Pericardium fibroblast (primary cell): ENCODE measurements around a stretch of chr2.

- RAMPAGE, long total RNA, result no peak
These were observed 19.9 kb downstream of the STAT1 start for GRCh38 chr2:190994046-190994419.

DNA sequence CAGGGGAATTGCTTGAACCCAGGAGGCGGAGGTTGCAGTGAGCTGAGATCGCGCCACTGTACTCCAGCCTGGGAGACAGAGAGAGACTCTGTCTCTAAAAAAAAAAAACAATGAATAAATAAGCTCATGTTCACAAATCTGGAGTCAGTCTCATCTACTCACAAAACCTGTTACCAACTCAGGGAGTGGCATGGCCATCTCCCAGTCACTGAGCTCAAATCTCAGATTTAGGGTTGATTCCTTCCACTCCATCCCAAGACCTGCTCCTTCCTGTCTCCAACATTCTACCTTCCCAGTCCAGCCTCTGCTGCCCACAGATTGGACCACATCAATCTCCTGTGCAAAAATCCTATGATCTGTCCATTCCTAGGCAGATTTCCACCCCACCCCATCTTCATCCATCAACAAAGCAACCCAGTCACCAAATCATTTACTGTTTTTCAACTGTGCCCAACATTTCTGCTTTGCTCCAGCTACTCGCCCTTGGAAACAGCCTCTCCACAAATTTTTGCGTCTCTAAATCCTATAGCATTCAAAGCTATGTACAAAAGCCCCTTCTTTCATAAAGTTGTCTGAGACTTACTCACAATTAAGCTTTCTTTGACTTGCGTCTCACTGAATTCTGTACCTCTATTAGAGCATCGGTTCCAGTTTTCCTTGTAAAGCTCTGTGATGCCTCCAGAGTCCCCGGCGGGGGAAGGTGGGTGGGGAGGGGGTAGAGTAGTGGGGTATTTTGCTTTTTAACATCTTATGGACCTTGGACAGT lies 1.5 kb downstream of the STAT1 start:
- RAMPAGE, long total RNA, result no peak

GRCh38 chr2:191113831-191114207 lies 37.0 kb downstream of the STAT4 start:
- RAMPAGE, long total RNA, result no peak

DNA sequence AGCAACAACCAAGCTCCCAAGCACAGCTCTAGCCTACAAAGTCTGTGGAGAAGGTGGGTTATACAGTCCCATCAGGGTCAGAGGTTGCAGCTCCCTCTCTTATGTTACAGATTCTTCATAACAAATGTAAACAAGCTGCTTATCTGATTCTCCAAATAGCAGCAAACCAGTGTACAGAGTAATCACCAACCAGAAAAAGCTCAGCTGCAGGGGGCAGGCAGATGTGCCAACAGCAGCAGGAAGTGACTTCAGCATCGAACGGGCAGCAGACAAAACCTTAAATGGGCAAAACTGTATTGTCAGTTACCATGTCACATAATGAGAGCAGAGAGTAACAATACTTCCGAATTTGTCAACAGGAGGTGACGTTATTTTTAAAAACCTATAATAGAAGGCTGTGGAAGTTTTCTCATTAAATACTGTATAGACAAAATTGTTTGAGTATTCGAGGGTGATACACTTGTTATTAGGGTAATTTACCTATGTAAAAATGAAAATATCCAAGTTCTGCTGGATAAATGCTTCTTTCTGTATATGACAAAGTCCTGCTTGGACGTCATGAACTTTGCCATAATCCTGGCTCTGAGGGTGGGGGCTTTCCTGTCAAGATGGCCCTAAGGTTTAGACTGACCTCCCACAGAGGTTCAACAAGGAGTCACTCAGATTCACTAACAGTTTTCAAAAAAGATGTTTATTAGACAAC lies 52.7 kb upstream of the NABP1 start:
- RAMPAGE, long total RNA, result no peak

- RAMPAGE, long total RNA, result no peak
These were observed 39.5 kb upstream of the NABP1 start for GRCh38 chr2:191638461-191638824.

DNA sequence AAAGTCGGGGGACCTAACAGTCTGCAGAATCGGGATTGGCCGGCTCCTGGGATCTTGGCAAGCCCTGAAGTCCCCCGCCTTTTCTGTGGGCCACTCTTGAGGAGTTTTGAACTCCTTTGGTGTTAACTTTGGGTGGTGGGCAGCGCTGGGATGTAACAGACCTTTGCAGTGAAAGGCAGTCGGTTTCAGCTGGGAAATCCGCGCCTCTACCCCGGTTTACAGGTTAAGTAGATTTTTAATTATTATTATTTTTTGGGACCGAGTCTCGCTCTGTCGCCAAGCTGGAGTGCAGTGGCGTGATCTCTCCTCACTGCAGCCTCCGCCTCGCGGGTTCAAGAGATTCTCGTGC lies 1.2 kb downstream of the NABP1 start:
- RAMPAGE, long total RNA, result no peak

DNA sequence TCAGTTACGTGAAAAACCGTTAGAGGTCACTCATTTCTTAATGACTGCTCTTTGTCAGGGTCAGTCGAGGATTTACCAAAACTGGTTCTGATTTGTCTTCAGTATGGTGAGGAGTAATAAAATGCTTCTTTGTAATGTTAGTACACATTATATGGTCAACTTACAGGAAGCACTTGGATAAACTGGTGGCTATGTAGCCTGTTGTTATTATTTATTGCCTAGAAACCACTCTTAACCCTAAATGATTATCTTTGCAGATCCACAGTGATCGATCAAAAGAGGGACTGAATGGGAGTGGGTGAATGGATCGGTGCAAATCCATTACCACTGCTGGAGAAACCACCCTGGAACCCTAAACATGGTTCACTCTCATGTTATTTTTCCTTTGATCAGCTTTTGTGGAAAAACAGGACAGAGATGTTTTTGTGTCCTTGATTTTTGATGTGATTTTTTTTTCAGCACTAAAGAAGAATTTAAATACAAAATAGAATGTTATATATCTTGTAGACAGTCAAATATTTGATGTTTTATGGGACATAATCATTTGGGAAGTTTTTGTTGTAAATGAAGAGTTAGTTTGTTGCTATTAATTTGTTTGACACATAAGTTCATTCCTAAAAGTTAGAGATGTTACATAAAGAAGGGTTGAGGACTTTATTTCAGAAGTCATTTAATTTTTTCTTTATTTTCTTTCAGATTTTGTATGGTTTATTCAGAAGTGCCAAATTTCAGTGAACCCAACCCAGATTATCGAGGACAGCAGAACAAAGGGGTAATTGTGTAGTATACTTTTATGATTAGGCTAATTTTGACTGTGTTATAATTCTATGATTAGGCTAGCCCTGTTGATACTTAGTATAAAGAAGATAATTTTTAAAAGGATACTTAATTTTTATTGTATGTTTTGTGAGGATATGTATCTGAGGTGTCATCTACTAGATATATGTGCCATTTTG lies 5.4 kb downstream of the NABP1 start:
- RAMPAGE, long total RNA, result no peak

- RAMPAGE, long total RNA, result no peak
These were observed 7.9 kb downstream of the NABP1 start for GRCh38 chr2:191685711-191686324.

- RAMPAGE, long total RNA, result no peak
These were observed 25.2 kb downstream of the NABP1 start for GRCh38 chr2:191702978-191703737.

DNA sequence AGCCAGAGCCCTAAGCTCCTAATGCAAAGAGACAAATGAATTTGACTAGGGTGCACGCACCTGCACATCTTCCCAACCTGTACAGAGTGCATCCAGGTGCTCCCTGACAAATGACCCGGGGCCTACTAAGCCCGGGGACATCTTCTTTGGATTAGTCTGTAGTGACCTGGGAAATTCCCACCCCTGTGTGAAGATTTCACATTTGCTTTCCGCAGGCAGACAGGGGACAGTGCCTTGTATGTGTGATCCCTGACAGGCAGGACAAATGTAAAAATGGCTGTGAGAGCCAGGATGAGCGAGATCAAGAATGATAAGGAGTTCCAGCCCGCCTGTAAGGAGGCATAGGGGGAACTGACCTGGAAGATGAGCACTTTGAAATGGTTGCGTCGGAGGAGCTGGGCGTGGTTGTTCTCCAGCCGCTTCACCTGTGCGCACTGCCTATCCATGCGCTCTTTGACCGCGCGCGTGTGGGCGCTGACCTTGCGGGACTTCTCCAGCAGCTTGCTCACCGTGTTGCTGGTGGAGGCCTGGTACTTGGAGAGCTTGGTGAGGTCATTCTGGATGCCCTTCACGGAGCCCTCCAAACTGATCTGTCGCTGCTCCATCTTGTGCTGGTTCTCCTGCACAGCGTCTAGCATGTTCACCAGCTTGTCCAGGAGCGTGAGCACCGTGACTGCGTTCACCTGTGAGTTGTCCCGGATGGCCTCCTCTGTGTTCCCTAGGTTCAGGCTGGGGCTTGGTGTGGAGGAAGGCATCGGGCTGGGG lies 619 bp downstream of the CAVIN2 start:
- RAMPAGE, long total RNA, result no peak

DNA sequence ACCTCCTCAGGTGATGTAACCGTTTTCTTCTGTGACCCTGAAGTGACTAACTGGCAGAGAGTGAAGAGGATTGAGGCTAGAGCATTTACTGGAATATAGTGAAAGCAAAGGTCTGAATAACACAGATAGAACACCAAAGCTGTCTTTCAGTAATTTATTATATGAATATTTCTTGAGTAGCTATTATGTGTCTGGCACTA lies 116.5 kb upstream of the CAVIN2 start:
- RAMPAGE, long total RNA, result no peak

DNA sequence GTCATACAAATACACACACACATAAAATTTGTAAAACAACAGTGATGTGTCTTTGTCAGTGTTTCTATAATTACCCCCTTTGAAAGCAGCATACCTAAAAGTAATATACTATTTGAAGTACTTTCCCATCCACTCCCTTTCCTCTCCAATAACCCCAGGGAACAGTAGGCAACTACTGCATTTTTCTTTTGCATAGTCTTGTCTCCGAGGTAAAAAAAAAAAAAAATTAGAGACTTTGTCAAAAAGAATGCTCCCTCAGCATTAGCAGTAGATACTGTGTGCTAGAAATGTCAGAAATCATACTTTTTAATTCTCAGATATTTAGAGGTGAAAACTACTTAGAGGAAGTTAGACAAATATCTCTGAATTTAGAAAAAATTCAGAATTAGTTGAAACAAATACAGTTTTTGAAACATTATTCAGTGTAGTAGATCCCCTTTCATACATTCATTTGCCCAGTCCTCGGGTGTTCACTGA lies 29.2 kb downstream of the TMEFF2 start:
- RAMPAGE, long total RNA, result no peak

GRCh38 chr2:192195966-192196242 lies 1.2 kb upstream of the TMEFF2 start:
- RAMPAGE, long total RNA, result no peak

DNA sequence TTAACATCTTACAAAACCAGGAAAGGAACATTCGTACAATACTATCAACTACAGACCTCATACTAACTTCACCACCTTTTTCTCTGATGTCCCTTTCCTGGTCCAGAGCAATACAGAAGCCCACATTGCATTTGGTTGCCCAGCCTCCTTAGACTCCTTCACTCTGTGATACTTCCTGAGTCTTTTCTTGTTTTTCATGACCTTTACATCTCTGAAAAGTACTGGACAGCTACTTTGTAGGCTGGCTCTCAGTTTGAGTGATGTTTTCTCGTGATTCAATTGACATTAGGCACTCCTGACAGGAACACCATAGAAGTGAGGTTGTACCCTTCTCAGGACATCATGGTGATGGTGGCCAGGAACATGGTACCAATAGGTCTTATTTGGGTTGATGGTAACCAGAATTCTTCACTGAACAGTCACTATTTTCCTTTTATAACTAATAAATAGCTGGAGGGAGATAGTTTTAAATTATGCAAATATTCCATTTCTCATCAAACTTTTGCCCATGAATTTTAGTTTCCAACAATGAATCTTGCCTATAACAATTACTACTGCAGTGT lies 185.8 kb upstream of the SLC39A10 start:
- RAMPAGE, long total RNA, result no peak

GRCh38 chr2:196077288-196077699 lies 8.7 kb upstream of the DNAH7 start:
- RAMPAGE, long total RNA, result no peak

- RAMPAGE, long total RNA, result no peak
These were observed 26.9 kb downstream of the STK17B start for GRCh38 chr2:196144495-196144878.

- RAMPAGE, long total RNA, result no peak
These were observed 5.8 kb downstream of the STK17B start for GRCh38 chr2:196165683-196165958.

- RAMPAGE, long total RNA, result no peak
These were observed 62.5 kb upstream of the STK17B start for GRCh38 chr2:196233710-196234404.

- RAMPAGE, long total RNA, result no peak
These were observed 69.9 kb upstream of the STK17B start for GRCh38 chr2:196241066-196241805.

GRCh38 chr2:196268060-196268343 lies 96.6 kb upstream of the STK17B start:
- RAMPAGE, long total RNA, result no peak